Choroid plexus epithelial cell (primary cell): ENCODE data around the genes SNX4, ROPN1B and ZXDC.

- RRBS: no CpG with 5 or more reads among the region's 4 CpGs
Observed at GRCh38 chr3:125117959-125118158, 62.1 kb upstream of the HEG1 start.

DNA sequence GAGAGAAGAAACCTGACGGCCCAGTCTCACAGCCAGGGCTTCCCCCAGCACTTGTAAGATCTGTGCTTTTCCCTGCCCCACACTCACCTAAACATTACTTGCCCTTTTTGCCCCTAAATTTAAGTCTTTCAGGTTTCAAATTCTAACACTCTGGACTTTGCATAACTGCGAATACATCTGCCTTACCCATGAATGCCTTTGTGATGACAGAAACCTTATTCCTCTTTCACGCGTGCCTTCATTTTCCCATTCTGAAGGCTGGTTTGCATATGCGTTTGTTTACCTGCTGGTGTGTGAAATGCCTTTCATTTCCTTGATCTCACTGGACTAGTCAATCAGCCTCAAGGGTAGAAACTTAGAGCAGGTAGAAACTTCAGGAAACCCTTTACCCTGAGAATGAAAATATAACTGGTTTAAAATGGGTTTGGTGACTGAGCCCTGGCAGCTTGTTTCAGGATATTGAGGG is 20.2 kb downstream of the SLC12A8 start:
- RRBS: no CpG with 5 or more reads among the region's 5 CpGs

GRCh38 chr3:125357075-125357675 is 17.9 kb downstream of the ZNF148 start:
- RRBS: no CpG with 5 or more reads among the region's 50 CpGs

DNA sequence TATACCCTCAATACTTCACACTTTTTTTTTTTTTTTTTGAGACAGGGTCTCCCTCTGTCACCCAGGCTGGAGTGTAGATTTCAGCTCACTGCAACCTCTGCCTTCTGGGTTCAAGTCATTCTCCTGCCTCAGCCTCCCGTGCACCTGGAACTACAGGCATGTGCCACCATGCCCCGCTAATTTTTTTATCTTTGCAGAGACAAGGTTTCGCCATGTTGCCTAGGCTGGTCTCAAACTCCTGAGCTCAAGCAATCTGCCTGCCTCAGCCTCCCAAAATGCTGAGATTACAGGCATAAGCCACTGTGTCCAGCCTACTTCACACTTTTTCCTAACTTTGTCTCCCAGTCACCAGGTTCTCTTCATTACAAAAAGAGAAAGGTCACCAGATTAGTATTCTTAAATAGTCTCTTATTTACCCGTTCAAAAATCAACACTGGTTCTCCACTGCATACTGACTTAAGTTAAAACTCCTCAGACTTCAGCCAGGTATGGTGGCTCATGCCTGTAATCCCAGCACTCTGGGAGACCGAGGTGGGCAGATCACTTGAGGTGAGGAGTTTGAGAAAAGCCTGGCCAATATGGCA is 11.4 kb downstream of the ZNF148 start:
- RRBS: no CpG with 5 or more reads among the region's 5 CpGs

DNA sequence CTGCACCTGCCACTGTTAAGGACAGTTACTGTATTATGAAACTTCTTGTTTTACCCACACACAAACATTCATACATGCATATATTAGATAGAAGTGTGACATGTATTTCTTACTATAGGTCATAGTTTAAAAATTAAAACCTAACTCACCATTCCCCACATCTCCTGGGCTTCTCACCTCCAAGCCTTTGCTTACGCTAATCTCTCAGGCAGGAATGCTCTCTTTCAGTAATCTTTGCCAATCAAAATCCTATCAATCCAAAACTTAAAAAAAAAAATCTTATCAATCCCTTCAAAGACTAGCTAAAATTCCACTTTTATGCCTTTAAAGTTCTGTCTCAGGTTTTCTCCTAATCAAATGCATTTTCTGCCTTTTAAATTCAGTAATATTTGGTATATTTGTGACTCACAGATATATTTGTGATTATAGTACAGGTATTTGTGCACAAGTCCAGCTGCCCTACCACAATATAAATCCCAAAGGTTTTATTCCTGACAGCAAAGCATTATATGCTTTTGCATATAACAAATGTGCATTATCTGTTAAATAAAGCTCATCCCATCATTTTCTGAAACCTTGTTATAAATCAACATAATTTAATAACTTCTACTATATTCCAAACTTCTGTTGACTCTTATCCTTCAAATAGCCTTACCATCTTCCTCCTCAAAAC is 8.4 kb downstream of the ZNF148 start:
- RRBS: no CpG with 5 or more reads among the region's 1 CpG

GRCh38 chr3:125381863-125382081 is 6.6 kb upstream of the ZNF148 start:
- RRBS: no CpG with 5 or more reads among the region's 2 CpGs

DNA sequence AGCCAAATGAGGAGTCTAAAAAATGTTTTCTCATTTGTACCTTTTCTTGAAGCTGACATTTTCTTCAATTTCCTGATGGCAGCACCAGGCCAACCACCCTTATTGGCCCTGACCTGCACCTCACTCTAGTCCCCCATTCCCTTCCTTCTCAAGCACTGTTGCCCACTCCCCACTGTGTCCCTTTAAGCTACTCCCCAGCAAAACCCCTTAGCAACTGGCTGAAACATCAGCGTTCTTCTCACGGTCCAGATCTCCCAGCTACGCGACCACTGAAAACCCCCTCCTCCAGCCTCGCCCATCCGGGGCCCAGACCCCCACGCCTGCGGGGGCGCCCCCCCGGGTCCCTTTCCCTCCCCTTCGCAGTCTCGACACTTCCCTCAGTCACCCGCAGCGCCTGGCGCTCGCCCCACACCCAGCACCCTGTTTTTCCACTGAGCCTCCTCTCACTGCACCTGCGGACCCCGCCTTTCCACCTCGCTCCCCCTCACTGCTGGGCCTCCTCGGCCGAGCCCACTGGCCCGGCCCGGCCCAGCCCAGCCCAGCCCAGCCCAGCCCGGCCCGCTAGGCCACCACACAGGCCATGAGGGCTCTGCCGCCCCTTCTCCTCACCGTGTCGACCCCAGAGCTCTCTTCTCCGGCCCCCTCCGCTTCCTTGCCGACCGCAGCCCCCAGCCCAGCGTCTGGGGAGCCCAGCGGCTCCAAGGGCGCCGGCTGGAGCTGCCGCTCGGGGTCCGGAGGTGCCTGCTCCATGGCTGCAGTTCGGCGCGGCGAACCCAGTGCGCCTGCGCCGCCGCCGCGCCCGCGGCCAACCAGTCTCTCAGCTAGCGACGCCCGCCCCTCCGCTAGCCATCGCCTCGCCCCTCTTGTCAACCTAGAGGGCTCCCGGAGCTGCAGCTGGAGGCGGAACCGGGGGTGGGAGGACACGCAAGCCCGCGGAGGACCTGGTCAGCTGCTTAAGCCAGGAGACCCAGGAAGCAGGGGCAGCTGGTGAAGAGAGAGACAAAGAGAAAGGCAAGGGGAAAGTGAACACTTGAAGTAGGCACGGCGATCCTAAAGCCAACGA is at the start of gene SNX4:
SNX4 (minus strand) TSS at position 780 of the 1,063 bp plus-strand sequence.
- RRBS: 3% methylated on average over 17 of the region's 66 CpGs

DNA sequence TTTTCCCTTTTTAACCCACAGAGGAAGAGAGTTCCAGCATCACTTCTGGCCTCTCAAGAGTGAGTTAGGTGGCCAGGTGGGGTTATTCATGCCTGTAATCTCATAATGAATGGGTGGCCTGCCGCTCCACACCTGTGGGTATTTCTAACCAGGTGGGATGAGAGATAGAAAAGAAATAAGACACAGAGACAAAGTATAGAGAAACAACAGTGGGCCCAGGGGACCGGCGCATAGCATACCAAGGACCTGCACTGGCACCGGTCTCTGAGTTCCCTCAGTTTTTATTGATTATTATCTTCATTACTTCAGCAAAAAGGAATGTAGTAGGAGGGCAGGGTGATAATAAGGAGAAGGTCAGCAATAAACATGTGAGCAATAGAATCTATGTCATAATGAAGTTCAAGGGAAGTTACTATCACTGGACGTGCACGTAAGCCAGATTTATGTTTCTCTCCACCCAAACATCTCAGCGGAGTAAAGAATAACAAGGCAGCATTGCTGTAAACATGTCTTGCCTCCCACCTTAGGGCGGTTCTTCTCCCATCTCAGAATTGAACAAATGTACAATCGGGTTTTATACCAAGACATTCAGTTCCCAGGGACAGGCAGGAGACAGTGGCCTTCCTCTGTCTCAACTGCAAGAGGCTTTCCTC is 169.7 kb upstream of the ROPN1B start:
- RRBS: no CpG with 5 or more reads among the region's 9 CpGs

DNA sequence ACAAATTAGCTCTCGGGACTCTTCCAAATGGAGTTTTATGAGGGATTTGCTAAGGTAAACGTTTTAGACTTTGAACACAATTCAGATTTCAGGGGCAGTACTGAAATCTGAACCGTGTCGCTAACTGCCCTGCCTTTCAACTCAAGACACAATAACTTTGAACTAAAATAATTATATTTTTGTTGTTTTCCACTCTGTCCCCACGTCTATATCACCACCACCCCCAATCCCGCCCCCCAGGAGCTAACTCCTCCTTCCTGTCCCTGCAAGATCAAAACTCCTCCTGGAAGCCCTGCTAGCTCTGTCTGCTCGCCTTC is 54.1 kb upstream of the ROPN1B start:
- RRBS: no CpG with 5 or more reads among the region's 7 CpGs

DNA sequence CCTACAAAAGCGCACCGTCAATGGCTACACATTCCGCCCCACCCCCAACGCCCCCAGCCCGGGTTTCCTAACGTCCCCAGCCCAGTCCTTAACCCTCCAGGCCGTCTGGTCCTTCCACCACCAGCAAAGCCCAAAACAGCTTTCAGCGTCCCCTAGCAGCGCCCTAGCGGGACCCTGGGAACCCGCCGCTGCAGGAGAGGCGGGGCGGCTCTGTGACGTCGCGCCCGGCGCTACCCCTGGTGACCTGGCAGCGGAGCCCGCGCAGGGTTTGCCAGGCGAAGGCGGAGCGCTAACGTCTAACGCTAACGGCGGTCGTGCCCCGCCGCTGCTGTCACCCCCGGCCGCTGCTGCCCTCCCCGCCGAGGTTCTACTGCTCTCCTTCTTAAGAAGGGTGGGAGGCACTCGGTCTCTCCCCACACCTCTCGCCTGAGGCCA is at the start of gene ROPN1B:
ROPN1B (plus strand) TSS at position 264 of the 435 bp plus-strand sequence.
- RRBS: no CpG with 5 or more reads among the region's 38 CpGs

DNA sequence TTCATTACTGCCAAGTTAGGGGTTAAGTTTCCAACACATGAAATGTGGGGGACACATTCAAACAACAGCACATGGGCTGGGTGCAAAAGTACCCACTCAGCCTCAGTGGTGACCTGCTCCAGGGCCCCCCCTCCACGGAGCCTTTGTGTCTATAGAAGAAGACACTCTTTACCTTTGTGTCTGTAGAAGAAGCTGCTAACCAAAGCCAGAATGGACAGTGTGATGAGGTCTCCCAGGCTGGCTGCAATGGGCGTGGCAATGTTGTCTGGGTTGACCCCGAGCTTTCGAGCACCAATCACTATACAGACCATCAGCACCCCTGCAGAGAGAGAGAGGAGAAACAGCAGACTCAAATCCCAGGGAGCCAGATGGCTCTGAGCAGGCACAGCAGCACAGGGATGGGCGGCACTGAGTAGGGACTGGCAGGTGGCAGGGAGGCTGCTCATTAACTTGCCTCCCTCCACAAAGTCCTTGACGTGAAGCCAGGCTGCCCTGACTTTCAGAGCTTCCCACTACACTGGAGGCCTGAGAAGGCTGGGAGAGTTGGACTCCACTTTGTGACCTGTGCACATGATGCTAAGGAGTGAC is 53.7 kb downstream of the ROPN1B start:
- RRBS: no CpG with 5 or more reads among the region's 6 CpGs

DNA sequence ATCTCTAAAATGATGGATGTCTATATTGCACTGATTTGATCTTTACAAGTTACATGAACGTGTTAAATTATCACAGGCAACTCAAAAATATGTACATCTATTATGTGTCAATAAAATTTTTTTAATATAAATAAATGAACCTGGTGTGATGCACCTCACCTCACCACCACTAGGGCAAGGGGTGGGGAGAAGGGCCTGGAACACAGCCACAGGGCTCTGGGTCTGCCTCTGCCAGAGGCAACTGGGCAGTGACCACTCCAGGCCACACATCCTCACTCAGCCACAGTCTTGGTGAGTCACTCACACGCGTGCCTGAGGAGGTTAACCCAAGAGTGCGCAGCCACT is 2.4 kb downstream of the SLC41A3 start:
- RRBS: no CpG with 5 or more reads among the region's 4 CpGs

DNA sequence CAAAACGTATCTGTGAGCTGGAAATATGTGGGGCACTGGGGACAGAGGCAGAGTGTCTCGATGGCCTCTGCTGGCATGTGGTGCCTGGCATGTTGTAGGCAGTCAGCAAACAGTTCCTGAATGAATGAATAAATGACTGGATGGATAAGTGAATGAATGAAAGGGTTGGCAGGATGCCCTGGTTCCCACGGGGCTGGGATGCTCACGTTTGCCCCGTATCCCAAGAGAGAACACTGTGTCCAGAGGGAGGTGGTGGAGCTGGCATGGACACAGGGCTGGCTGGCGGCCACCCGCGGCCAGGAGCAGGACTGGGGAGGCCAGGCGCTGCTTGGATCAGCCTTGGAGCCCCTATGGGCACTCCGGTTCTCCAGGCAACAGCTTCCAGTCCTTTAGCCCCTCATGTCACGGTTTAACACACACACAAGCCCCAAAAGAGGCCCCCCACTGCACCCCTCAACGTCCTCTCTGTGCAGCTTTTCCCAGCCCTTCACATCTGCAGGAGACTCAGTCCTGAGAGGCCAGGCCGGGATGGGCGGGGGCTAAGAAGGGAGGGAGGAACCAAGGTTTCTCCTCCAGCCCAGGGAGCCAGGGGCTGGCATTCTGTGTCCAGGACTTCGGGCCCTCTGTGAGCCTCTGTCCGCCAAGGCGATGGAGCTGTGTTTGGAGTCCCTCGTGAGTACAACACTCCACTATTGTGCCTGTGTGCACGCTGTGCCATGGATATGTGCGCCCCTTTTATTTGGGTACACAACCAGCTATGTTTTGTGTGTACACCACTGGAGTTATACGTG is 86.0 kb upstream of the ALDH1L1 start:
- RRBS: no CpG with 5 or more reads among the region's 21 CpGs

GRCh38 chr3:126353573-126354733 is 3.3 kb downstream of the KLF15 start:
- RRBS: no CpG with 5 or more reads among the region's 12 CpGs

DNA sequence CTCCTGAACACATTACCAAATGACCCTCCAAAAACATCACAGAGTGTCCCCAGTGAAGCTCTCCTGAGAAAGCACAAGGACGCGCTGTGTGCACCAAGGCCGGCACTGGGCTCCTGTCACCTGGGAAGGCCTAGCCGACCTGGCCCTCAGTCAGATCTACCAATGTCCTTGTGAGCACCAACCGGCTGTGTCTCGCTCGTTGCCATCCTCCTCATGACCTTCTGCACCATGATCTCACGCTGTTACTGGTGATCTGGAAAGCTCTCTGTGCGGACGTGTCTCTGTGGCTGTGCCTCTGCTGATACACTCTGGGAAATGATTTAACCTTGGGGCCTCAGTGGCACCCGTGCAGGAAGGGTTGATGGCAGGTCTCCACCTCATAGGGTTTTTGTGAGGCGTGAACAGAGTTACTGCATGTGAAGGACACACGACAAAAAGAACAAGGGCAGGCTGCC is 24.2 kb downstream of the ZXDC start:
- RRBS: 95% methylated on average over 2 of the region's 13 CpGs

- RRBS: under 1% methylated on average over 84 of the region's 126 CpGs
Observed at GRCh38 chr3:126475372-126476126, at the start of gene ZXDC. TSS of gene ZXDC (minus strand) at chr3:126475891.

DNA sequence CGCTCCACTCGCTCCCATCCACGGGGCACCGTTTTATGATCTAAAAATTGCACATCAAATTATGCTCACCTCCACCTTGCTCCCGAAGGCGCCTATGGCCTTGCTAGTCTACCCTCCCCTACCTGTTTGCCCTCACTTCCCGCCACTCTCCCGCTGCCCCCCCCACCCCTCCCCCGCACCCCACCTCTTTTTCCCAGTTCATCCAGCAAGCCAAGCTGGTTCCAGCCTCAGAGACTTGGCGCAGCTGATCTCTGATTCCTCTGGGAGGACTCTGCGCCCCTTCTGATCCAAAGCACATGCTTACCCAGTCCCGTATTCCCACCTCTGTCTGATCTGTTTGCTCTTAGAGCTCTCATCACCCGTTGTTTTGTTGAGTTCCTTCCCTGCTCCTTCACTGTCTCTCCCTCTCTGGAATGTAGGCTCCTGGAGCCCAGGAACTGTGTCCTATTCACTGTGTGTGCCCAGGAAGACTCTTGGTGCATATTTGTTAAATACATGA is 1.2 kb upstream of the ZXDC start:
- RRBS: no CpG with 5 or more reads among the region's 13 CpGs

DNA sequence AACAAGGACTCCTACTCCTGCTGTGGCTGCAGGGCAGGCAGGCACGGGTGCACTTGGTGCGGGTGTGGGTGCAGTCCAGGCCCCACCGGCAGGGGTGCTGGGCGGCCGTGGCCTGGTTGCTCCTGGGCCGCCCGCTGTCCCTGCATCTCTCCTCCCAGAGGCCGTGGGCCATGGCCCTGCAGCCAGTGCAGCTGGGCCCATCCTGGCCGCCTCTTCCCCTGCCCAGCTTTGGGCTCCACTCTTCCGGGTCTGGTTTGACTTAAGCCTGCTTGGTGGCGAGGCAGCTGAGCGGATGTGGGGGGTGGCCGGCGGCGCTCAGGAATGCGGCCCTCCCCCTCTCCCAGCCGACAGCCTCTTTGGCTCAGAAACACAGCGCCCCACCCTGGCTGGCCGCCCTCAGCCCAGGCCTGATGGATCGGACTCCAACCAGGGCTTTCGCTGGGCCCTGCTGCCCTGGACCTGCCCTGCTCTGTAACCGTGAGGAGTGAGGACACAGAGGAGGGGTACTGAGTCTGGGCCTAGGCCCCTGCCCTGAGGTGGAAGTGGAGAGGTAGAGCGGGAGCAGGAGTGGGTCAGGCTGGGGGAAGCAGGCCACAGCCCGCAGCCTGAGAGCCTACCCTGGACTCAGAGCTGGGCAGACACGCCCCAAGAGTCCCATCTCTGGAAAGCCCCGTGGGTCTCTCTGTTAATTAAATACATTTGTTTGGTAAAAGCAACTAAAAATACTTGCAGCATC is 19.3 kb downstream of the PLXNA1 start:
- RRBS: 2% methylated on average over 4 of the region's 26 CpGs

- RRBS: no CpG with 5 or more reads among the region's 10 CpGs
Observed at GRCh38 chr3:127044934-127045546, 62.1 kb downstream of the PLXNA1 start.

GRCh38 chr3:127526641-127527179 is 63.8 kb downstream of the TPRA1 start:
- RRBS: no CpG with 5 or more reads among the region's 10 CpGs